HT-29 (cell line): ENCODE measurements around a stretch of chr6.

GRCh38 chr6:109023034-109023954, 71.4 kb downstream of the SESN1 start:
- RAMPAGE, long total RNA, result no peak

GRCh38 chr6:109237523-109237992, 142.3 kb downstream of the CEP57L1 start:
- RAMPAGE, long total RNA, result no peak

GRCh38 chr6:109250681-109251219, 131.5 kb downstream of the CD164 start:
- RAMPAGE, long total RNA, result no peak

- RAMPAGE, long total RNA, result no peak
These were observed 126.3 kb downstream of the CD164 start for GRCh38 chr6:109255837-109256569.

GRCh38 chr6:109293884-109294430, 88.3 kb downstream of the CD164 start:
- RAMPAGE, long total RNA, result no peak

DNA sequence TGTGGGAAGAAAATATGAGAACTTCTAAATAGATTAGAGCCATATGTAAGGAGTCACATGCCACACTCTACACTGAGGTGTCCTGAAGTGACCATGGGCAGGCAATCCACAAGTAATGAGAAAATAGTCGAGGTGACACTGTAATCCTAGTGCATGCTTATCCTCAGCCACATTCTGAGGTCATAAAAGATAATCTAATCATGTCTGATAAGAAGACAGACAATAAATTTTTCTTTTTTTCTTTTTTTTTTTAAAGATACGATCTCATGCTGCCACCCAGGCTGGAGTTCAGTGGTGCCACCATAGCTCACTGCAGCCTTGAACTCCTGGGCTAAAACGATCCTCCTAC, 62.2 kb downstream of the CD164 start:
- RAMPAGE, long total RNA, result no peak

GRCh38 chr6:109332623-109332908, 49.7 kb downstream of the CD164 start:
- RAMPAGE, long total RNA, result no peak

- RAMPAGE, long total RNA, result no peak
These were observed 32.7 kb downstream of the CD164 start for GRCh38 chr6:109349518-109349925.

- RAMPAGE, long total RNA, result no peak
These were observed 14.9 kb downstream of the CD164 start for GRCh38 chr6:109367271-109367842.

GRCh38 chr6:109372911-109373934, 9.0 kb downstream of the CD164 start:
- RAMPAGE, long total RNA, result no peak

GRCh38 chr6:109377716-109378258, 4.5 kb downstream of the CD164 start:
- RAMPAGE, long total RNA, result no peak

DNA sequence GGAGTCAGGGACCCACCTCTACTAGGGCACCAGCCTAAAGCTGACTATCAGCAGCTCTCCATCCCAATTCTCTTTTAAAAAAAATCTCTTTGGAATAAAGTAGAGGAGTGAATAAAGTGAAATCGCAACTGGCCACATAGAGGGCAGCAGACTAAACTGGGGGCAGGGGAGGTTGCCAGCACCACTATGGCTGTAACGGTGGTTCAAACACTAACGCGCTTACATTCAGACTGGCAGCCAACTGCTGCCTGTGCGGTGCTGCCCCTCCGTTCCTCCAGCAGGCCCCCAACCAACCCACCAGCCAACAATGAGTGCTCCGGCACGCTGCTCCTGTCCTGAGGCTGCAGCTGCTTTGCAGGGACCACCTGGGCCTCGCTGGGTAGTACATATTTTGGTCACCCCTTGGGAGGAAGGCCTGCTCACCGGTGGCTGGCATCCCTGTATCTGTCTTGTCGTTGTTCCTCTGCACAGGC, 6.6 kb downstream of the MICAL1 start:
- RAMPAGE, long total RNA, result no peak

GRCh38 chr6:109456148-109456561, 583 bp upstream of the MICAL1 start:
- RAMPAGE, long total RNA, result no peak

DNA sequence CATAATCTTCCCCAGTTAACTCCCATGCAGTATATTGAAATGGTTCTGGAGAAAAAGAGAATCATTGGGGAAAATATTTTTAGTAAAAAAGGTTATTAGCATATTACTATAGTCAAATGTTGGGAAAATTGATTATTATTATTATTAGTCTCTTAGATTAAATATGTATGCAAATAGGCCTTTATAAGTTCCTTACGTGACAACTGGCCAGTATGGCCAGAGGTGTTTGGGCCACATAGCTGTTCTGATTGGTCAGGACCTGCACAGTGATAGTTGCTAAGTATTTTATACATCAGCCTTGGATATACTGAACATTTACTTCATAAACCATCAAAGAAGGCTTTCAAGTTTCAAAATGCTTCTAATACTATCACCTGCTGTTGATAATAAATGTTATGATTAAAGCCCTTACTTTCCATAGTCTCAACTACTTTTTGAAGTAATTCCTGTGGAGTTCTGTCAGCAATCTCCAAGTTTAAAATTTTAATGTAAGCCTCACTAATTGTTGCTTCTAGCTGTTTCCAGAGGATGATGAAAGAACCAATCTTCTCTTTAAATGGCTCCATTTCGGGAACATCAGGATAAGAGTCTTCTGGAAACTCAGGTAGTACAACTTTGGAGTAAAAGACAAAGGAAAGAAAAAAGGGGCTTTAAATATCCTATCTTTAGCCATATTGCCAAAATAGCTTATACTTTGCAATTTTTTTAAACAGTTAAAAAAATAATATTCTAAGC, 80.8 kb upstream of the ZBTB24 start:
- RAMPAGE, long total RNA, result no peak

DNA sequence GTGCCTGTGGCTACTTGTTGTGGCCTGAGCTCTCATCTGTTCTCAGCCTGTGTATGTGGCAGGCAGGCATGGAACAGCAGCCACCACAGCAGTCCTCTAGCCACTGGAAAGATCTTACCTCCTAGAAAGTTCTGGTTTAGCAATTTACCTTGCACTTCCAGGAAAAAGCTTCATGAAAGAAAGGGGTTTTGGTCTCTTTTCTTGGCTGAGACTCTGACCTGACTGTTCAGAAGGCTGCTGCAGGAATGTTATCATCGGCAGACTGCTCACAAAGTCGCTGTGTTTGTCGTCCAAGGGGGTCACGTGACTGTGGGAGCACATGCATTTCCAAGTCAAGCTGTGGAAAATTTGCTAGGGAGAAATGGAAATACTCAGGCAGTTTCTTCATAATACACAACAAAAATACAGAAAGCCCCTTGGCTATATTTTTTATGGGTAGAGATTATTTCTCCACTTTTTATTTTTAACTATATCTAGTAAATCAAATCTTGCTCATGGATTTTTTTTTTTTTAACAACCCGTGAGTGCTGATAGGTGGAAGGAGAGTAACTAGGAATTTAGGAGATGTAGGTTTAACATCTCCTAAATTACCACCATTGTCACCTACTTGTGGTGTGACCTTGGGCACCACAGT, 110.8 kb upstream of the GPR6 start:
- RAMPAGE, long total RNA, result no peak

DNA sequence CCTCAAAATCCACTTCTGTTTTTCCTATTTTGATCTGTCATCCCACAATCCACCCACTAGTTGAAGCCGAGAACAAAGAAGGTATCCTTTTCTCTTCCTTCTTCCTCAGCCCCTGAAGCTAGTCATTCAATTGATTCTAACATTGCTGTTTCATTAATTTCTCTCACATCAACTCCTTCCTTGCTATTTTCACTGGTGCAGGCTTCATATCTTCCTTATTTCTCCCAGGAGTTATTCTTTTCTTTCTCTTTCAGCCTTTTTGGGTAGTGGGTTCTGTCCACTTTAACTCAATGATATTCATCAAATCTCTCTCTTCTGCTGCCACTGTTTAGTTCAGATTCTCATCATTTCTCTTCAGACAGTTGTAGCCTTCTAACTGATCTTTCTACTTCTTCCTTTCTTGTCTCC, 2.2 kb downstream of the CDC40 start:
- RAMPAGE, long total RNA, result no peak

GRCh38 chr6:110549301-110549851, 73.0 kb upstream of the SLC22A16 start:
- RAMPAGE, long total RNA, result no peak

- RAMPAGE, long total RNA, result no peak
These were observed 159.6 kb downstream of the CDK19 start for GRCh38 chr6:110655582-110656253.

- RAMPAGE, long total RNA, result no peak
These were observed 1.2 kb downstream of the CDK19 start for GRCh38 chr6:110814161-110814280.

DNA sequence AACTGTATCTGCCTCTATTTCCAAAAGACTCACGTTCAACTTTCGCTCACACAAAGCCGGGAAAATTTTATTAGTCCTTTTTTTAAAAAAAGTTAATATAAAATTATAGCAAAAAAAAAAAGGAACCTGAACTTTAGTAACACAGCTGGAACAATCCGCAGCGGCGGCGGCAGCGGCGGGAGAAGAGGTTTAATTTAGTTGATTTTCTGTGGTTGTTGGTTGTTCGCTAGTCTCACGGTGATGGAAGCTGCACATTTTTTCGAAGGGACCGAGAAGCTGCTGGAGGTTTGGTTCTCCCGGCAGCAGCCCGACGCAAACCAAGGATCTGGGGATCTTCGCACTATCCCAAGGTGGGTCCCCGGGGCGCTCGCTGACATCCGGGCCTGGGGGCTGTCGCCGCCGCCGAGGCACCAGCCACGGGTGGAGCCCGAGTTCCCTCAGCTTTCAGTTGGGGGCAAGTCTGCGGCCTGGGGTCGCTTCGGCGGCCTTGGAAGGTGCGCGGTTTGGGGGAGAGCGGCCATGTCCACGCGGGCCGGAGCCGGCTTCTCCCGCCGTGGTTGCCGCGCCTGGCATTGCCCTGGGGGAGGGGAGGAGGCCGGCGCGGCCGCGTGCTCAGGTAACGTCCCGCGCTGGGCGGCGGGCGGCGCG, 405 bp downstream of the AMD1 start:
- RAMPAGE, long total RNA, result no peak